Occipital lobe (tissue), 2 donors: Measurements from ENCODE around the genes GPR137B and ACTN2.

- RAMPAGE, long total RNA: no peak
Measured at GRCh38 chr1:234924521-234925271, 203.9 kb downstream of the TOMM20 start.

DNA sequence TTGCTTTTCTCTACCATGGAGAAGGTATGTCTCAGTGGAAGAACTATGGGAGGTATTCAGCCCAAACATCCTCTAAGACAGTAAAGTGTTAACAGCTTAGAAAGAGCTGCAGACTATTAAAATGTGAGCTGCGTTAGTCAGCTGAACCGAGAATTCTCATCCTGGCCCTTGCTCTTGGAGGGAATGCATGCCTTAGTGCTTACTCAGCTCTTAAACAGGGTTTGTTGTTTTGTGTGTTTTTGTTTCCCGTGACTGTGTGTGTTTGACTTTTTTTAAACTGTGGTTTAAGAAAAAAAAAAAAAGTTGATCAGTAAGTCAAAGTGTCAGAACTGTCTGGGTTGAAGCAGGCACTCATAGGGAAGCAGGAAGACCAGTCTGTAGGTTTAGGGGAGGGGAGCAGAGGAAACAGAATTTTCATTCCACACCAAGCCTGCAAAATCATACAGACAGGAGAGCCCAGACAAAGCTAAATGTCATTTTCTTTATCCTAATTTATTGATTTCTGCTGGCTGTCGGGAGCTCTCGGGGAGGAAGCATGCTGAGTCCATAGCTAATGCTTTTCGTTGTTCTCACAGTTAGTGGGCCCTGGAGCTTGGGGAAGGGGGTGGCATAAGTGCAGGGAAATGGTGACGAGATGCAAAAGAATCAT is 202.6 kb downstream of the TOMM20 start:
- RAMPAGE, long total RNA: no peak

- RAMPAGE, long total RNA: no peak
Measured at GRCh38 chr1:234932738-234933462, 195.7 kb downstream of the TOMM20 start.

DNA sequence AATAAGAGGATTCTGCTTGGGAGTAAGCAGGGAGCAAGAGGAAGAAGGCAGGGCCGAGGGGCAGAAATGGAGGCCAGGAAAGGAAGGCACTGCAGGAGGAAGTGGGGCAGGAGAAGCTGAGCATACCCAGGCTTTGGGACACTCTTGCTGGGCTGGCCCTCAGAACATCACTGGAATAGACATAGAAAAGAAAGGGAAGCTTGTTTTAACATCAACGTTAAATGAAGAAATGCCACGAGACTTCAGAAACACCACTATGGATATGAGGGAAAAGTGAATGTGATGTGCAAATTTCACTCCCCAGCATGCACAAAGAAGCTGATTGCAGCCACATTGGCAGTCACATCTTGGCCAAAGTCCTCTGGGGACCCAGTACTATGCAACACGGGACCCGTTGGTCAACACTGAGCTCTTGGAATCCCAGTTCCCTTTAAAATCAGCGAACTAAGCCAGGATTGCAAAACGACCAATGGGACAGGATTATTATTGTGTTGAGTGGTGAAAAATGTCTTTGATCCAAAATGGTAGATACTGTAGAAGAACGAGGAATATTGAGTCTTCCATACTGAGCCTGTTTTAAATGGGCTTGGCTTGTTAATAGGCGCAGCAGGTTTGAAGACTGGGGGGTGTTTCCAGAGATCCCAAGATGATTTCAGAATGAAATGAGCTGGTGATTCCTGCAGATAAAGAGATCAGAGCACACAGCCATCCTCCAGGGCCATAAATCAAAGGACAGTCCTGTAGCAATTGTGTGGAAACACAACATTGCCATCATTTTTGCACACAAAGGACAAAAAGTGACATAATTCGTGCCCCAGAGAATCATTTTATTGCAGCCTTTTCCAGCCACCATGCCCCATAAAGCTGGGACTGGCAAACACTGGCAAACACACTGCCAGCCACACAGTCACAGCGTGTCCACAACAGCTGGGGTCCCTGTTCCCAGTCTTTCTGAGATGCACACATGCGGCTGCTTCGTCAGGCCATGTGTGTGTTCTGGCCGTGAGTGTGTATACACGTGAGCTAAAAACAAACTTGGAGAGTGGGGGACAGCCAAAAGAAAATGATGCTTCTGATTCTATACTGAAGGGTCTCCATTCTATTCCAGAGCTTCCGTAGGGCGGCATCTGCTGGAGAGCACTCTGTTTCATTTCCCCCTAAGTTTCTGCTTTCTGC is 152.2 kb downstream of the TOMM20 start:
- RAMPAGE, long total RNA: no peak

DNA sequence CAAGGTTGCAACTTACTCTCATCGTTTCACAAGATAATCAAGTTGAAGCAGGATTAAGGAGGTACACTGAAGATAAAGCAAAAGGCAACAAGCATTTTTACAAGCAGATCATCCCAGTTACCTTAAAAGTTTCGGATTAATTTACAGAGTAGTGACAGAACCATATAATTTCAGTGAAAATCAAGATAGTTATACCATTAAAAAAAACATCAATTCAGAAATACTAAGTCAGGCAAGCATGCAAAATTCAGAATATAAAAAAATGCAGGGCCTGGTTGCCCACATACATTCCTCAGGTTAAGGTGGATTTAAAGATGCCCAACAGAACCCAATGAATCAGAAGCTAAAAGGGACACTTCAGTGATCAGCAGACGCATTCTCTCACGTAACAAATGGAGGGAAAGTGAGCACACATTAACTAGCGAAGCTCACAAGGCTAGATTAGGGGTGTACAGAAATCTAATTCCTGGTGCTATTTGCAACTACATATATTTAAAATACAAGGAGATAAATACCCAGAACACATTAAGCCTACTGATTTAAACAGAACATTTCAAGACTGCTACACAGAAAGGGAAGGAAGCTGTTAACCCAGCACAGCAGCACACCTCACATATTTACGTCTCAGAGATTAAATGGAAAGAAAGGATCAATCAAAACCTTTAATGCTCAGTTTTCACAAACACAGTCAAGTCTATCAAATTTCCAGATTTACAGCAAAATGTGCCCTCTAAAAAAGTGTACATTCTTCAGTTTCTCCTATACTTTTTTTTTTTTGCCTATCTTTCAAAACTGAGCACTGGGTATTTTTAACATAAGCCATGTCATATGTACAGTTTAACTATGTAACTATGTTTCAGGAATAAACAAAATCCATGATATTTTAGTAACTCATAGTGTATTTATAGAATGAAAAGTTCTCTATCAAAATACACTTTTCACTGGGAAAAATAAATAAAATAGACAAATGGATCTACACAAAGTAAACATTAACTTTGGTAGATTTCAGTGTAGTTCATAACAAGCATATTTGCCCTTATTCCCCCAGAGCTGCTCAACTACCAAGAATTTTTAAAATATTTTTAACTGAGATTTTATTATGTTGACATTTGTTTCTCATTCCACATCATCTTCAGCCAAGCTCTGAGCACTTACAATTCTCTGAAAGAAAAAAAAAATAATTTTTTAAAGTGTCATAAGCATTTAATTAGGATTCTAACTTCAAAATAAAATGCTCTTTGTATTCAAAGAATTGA is 17.3 kb downstream of the TOMM20 start:
- RAMPAGE, long total RNA: no peak

DNA sequence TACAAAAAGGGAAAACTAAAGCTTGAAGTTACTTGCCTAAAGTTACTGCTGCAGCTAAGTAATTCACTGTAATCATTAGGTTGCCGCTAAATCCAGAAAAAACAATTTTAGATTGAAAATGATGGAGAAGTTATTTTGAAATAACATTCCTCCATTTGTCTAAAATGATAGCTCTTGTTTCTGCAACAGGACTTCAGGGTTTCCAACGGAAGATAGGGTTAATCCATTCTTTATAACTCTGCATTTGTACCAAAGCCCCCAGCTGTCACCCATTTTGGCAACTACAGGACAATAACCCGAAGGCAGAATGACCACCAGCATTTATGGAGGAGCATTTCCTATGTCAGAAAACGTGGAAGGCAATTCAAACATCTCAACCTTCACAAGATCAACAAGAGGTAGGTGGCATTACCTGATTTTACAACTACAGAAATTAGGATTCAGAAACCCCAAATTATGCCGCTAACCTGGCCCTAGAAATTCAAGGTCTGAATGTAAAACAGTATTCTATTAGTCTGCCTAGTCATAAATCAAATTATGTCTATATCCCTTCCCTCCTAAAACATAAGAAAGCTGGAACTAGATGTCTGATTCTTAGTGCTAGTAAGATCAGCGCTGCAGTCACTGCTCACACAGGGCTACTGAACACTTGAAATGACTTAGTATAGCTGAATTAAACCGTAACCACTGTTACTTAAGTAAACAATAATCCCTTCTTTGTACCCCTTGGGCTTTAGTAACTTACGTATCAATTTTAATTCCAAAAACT is 1.6 kb downstream of the TOMM20 start:
- RAMPAGE, long total RNA: no peak

DNA sequence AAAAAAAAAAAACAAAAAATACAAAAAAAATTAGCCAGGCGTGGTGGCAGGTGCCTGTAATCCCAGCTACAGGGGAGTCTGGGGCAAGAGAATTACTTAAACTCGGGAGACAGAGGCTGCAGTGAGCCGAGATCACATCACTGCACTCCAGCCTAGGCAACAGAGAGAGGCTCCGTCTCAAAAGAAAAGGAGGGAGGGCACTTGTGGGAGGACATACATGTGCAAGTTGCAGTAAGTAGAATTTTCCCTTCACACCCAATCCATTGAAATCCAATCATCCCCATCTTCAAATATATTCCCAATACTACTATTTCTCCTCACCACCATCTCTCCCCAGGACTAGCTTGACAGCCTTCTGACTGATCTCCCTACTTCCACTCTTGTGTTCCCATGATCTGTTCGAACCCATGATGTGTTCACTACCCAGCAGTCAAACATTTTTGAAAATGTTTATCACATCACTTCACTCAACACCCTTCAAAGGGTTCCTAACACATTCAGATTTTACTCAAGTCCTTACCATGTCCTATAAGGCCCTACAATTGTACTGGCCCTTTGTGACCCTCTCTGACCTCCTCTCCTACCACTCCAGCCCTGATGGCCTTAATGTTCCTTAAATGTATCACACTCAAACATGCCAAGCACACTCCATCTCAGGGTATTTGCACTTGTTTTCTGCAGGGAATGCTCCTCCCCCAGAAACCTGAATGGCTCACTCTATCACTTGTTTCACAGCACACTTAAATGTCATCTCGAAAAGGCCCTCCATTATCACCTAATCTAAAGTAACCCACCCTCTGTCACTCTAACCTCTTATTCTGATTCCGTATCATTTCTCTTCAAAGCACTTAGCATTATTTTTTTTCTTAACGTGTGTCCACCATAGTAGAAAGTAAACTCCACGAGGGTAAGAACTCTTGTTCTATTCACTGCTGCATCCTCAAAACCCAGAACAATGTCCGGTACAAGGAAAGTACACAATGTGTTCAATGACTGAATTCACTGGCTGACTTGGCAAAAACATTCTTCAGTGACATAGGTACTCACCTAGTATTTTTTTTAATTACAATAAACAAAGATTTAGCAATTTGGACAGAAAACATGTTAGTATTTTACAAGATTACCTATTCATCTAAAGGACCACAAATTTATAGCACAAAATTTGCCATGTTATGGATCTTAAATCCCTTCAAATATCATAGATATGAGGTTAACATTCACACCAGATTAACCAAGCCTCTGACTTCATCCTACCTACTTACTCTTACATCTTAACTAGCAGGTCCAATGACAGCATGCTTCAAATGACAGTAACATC is 7.4 kb downstream of the ARID4B start:
- RAMPAGE, long total RNA: no peak

GRCh38 chr1:235632588-235632874 is 17.1 kb downstream of the GNG4 start:
- RAMPAGE, long total RNA: no peak

- RAMPAGE, long total RNA: no peak
Measured at GRCh38 chr1:235858510-235859136, 8.1 kb downstream of the LYST start.

- RAMPAGE, long total RNA: no peak
Measured at GRCh38 chr1:235910395-235911055, 43.8 kb upstream of the LYST start.

GRCh38 chr1:235942018-235942543 is 75.4 kb upstream of the LYST start:
- RAMPAGE, long total RNA: no peak

GRCh38 chr1:236035581-236035953 is 29.3 kb downstream of the NID1 start:
- RAMPAGE, long total RNA: no peak

- RAMPAGE, long total RNA: no peak
Measured at GRCh38 chr1:236039521-236040056, 25.3 kb downstream of the NID1 start.

- RAMPAGE, long total RNA: no peak
Measured at GRCh38 chr1:236041743-236042479, 23.0 kb downstream of the NID1 start.

DNA sequence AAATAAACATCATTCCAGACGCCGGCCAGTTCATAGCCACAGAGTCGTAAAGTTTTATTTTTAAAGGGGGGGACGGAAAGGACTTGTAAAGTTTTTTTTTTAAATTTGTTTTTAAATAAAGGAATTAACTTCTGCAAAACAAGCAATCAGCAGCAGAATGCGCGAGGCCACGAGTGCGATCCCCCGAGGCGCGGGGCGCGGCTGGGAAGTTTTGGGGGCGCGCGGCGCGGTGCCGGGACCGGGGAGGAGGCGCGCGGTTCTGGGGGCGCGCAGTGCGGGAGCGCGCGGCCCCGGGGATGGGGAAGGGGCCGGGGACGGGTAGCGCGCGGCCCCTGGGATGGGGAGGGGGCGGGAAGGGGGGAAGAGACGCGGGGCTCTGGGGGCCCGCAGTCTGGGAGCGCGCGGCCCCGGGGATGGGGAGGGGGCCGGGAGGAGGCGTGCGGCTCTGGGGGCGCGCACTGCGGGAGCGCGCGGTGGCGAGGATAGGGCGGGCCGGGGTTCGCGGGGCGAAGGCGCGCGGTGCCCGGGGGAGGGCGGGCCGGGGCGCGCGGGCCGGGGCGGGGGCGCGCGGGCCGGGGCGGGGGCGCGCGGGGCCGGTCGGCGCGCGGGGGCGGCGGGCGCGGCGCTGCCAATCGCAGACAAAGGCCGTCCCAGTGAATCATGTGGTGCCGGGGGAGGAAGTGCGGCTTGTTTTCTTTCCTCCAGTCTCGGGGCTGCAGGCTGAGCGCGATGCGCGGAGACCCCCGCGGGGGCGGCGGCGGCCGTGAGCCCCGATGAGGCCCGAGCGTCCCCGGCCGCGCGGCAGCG is at the start of gene GPR137B:
GPR137B (plus strand) TSS at position 690 of the 807 bp plus-strand sequence.
- RAMPAGE, long total RNA: no peak

DNA sequence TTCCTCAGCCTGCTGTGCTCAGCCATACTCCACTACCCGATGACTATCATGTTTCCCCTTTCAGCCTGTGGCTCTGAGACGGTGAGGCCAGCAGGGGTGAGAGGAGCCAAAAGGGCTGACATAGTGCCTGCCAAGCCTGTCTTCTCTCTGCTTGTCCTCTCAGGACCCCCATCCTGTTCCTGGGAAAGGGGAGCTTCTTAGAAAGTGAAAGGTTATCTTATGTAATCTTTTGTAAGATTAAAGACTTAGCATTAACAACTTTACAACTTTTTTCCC is 64.3 kb downstream of the GPR137B start:
- RAMPAGE, long total RNA: no peak

GRCh38 chr1:236287968-236288460 is 6.3 kb upstream of the ERO1B start:
- RAMPAGE, long total RNA: no peak

DNA sequence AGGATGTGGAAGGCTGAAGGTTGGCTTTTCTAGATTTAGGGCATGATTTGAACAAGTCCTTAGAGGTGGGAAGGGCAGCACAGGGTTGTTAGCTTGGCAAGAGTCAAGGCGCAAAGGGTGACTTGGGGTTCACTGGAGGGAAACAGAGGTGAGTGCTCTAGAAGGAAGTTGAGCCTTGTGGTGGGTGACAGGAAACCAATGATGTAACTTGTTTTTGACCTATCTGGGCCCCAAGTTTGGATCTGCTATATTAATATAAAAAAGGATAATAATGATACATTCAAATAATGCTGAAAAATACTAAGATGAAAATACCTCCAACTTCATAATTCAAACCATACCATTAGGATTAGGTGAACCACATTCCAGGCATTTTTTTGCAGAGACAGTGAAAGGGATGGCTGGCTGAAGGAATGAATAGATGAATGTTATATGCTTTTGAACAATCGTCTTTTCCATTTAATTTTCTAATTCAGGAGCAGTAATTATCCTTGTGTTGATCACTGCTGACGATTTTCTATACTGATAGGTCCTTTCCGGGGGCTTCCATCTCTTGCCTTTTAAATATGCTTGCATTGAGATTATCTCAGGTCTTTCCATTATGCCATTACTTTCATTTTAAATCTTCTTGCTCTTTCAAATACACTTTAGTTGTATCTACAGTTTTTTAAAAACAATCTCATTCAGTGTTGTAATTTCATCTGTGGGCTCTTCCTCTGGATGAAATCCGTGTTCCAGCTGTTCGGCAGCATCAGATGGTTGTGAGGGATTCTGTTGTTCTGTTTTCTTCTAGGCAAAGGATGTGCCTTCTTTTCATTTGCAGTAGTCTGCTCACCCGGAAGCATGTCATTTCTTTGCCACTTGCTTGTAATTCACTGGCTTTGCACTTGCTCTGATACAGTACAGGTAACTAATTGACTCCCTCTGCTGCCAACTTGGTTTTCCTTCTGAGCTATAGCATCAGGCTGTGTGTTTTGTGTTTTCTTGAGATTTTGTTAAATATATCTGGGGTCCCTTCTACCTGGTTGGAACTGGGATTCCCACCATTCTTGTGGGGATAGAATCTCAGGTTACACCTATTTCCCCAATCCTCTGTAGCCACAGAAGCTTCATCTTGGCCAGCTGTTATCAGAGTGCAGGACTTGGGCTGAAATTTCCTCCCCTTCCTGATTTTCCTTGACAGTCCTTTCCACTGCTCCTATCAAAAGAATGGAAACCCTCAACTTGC is 22.4 kb downstream of the LGALS8 start:
- RAMPAGE, long total RNA: no peak

DNA sequence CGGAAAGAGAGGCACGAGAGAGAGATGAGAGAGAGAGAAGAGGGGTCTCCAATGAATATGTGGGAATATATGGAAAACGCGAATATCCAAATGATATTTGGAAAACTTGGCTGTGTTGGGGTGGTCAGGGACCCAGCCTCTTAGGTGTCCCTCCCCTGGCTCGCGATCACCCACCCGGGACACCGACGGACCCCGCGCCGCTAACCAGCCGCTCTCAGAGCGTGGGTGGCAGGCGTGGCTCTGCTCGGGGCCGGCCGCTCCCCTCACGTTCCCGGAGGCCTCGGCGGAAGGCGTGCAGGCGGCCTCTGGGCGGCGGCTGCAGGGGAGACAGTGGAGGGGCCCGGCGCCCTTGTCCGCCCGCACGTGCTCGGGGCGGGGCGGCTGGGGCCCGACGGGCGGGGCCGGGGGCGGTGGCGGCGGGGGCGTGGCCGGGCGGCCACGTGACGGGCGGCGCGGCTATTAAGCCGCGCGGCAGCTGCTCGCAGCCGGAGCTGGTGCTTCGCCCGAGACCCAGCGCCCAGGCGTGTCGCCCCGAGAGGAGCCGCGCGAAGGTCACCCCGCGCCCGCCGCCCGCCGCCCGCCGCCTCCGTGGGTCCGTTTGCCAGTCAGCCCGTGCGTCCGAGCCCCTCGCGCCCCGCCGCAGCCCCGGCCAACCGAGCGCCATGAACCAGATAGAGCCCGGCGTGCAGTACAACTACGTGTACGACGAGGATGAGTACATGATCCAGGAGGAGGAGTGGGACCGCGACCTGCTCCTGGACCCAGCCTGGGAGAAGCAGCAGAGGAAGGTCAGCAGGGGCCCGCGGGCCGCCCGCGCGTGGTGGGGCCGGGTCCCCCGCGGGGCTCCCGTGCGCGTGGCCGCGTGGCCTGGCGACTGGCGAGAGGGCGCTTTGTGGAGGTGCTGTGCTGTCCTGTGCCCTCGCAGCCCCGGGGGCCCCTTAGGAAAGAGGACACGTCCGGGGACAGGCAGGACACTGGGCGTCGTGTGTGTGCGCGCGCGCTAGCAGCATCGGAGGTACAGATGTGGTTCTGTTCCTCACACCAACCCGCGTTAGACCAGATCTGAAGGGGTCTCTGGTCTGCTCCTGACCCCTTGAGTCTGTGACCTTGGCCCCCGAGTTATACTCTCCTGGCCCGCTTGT is at the start of gene ACTN2:
ACTN2 (plus strand) TSS at position 488 of the 1,142 bp plus-strand sequence.
- RAMPAGE, long total RNA: no peak

- RAMPAGE, long total RNA: no peak
Measured at GRCh38 chr1:236709367-236709703, 23.0 kb downstream of the ACTN2 start.